Body of pancreas (tissue), 2 donors: ENCODE measurements around a stretch of chr11.

DNA sequence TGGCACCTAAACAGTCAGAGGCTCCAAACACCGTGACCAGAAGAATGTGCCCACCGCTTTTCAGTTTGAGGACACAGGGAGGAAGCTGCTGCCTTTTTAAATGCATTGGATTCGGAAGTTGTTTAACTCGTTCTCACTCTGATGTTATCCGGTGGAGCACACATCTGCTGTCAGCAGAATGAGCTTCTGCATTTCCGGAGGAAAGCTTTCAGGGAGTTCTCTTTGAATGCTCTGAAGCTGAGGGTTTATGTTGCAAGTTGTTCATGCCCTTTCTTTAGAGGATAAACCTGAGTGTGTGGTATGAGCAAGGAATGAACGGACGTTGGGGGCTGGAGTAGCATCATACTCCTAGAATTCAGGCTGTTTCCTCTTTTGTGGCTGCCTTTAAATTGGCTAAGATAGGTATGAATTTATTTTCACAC, 64.1 kb downstream of the PPFIBP2 start:
- PRO-cap = no peak
- RAMPAGE, long total RNA, 2 experiments = no peak in any of the 2 experiments

DNA sequence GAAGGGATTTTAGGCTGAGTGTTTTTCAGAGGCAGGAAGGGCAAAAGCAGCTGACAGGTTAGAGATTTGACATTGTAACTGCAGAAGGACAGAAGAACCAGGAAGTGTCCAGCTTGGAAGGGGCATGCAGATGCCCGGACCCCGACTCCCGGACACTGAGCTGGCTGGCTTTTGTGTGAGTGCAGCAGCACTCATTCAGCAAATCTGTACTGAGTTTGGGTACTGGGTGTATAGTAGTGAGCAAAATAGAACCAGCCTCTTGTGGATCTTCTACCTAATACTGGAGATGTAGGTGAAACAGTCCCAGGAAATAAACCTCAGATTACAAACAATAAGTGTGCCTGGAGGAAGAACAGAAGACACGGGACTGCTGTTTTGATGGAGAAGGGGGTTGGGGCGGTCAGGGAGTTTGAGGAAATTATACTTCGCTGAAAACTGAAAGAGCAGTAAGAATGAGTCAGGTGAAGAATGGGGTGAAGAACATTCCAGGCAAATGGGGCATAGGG, 64.6 kb downstream of the PPFIBP2 start:
- PRO-cap = no peak
- RAMPAGE, long total RNA, 2 experiments = no peak in any of the 2 experiments

GRCh38 chr11:7609920-7610511, 63.3 kb downstream of the CYB5R2 start:
- PRO-cap = no peak
- RAMPAGE, long total RNA, 2 experiments = no peak in any of the 2 experiments

- PRO-cap = no peak
- RAMPAGE, long total RNA, 2 experiments = no peak in any of the 2 experiments
Observed at GRCh38 chr11:7639390-7640097, 33.8 kb downstream of the CYB5R2 start.

DNA sequence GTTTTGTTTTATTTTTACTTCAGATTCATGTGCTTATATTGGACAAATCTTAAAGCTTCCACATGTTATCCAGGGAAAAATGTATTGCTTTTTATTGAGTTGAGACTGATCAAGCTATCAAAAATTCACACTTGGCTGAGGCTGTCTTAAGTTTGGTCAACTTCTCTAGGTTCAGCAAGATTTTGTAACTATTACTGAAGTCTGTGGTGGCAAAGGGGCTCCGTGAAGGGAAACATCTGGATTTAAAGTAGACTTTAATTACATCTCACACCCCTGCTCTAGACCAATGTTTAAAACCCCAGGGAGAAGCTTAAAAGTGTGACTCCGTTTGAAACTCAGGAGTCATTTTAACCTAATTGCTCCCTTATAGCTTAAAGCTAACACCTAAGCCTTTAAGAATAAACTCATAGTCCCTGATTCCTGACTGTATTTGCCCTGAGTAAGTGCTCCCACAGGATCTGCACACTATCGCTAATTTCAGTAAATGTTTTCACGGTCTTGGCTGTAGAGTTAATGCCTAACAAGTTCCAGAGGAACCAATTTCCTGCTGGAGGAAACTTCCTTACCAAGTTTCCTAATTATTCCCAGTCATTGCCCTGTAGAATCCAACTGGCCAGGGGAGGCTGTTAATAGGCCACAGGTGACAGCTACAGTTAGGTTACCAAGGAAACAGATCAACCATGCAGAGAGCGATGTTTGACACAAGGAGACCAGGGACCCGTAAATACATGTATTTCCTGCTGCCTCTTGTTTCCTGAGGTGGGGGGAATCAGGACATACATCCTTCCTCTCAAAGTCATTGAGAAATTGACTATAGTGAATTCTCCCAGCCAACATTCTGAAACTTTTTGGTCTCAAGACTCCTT, 40.4 kb downstream of the OR10A6 start:
- PRO-cap = no peak
- RAMPAGE, long total RNA, 2 experiments = no peak in any of the 2 experiments

DNA sequence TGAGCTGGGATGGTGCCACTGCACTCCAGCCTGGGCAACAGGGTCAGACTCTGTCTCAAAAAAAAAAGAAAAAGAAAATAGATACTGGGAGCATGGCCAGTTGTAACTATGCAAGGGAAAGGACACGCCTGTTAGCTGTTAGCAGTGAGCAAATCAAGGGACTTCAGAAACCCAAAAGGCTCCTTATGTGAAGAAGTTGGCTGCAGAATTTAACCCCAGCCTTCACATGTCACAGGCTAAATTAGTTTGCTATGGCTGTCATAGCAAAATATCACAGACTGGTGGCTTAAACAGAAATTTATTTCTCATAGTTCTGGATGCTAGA, 34.5 kb downstream of the OR10A6 start:
- PRO-cap = no peak
- RAMPAGE, long total RNA, 2 experiments = no peak in any of the 2 experiments

DNA sequence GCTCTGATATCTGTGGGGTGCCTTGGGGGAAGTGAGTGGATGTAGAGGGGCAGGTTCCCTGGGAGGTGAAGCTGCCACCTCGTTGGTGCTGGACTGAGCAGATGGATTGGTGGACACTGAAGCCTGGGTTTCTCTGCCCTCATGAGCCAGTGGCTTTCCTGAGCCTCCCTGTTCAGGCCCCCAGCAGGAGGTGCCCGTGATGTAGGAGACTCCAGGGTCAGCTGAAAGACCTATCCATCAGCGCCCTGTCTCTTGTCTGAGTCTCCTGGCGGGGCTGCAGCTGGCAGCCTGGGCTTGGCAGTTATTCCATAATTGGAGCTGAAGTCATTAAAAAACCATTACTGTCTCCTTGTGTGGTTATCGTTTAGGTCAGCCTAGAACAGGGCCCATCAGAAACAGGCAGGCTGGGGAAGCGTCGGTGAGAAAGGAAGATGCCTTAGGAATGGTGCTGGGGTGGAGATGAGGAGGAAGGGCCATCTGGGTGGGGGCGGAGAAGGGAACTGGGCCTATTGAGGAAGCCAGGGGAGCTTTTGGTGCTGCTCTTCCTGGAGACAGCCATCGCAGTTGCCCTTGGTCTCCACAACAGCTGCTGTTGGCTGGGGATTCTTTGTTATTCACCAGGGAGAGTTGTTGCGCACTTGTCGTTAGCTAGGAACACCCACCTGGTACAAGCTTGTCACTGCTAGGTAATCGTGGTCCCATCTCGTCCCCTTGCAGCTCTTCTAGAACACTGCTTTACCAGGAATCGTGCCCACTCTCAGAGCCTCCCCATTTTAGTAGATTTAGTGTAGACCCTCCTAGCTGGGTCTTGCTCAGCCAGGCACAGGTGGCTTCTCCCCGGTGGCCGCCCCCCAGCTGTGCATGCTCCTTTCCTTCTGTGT, 5.1 kb downstream of the TUB start:
- PRO-cap = no peak
- RAMPAGE, long total RNA, 2 experiments = no peak in any of the 2 experiments

- PRO-cap = no peak
- RAMPAGE, long total RNA, 2 experiments = no peak in any of the 2 experiments
Observed at GRCh38 chr11:8092657-8093082, 11.7 kb downstream of the TUB start.

DNA sequence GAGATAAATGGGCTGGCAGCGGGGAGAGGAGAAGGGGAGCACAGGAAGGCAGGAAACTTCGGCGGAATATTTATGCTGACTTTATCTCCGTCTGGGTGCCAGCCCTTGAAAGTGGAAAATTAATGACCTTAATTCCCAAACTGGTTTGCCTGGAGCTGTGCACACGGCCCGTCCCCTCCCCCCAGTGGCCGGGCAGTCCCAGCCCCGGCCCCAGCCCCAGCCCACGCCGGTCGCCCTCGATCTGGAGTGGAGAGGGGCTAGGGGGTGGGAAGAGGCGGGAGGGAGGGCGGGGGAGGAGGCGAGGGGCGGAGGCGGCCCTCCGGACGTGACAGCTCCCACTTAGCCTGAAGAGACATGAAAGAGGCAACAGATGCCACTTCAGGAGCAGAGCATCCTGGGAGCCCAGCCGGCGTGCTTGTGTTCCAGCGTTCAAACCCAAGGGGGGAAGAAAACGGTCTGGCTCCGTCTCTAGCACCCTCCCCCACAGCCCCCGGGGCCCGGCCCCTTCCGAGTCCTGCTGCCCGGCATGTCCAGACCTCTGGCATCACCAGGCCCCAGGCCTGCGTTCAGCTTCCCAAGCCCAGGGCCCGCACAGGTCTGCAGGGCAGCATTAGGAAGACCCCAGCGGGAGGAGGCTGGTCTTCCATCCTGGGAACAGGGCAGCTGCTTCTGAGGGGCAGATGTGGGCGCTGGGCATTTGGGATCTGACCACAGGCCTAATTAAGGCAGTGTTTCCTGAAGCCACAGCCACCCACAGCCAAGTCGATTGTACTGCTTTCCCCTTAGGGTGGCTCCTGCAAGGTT, 20.0 kb upstream of the LMO1 start:
- PRO-cap = no peak
- RAMPAGE, long total RNA, 2 experiments = no peak in any of the 2 experiments

- PRO-cap = no peak
- RAMPAGE, long total RNA, 2 experiments = no peak in any of the 2 experiments
Observed at GRCh38 chr11:8694791-8695300, 12.3 kb downstream of the RPL27A start.

DNA sequence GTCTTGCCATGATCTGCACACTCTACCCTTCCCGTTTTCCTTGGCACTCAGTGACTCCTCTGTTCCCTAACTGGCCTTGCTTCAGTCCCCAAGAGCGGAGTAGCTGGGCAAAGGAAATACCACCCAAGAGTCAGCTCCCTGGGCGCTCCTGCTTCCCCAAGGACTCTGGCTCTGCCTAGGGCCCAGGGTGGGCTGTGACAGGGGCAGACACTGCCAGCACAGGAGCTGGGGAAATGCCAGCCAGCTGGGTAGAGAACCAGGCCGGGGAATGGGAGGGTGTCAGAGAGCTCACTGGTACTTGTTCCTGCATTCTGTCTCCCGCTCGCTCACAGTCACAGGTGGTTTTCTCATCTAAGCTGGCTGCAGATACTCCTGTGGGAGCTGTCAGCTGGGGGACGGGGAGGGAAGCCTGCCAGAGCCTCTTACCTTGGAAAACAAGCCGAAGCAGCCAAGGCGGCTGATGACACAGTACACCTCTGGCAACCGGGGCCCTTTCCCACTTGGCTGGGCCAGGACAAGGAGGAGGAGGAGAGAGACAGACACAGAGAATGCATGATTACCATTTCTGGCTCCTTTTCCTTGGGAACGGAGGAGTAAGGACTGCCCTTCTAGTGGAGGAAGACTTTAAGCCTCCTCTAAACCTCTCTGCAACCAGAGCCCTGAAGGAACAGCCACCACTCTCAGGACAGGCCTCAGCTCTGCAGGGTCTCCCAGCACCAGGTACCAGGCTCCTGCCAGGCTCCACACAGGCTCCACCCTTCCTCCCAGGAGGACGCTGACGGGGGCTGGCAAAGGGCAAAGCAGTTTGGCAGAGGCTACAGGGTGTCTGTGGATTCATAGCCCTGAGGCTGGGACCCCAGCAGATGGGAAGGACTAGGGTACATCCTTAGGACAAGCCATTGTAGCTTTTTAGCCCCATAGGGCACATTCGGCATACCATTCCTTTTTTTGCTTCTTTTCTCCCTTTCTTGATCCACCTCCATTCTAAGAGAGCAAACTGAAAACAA, 25.1 kb downstream of the RPL27A start:
- PRO-cap = no peak
- RAMPAGE, long total RNA, 2 experiments = no peak in any of the 2 experiments

GRCh38 chr11:8733670-8734318, 51.2 kb downstream of the RPL27A start:
- PRO-cap = no peak
- RAMPAGE, long total RNA, 2 experiments = no peak in any of the 2 experiments

DNA sequence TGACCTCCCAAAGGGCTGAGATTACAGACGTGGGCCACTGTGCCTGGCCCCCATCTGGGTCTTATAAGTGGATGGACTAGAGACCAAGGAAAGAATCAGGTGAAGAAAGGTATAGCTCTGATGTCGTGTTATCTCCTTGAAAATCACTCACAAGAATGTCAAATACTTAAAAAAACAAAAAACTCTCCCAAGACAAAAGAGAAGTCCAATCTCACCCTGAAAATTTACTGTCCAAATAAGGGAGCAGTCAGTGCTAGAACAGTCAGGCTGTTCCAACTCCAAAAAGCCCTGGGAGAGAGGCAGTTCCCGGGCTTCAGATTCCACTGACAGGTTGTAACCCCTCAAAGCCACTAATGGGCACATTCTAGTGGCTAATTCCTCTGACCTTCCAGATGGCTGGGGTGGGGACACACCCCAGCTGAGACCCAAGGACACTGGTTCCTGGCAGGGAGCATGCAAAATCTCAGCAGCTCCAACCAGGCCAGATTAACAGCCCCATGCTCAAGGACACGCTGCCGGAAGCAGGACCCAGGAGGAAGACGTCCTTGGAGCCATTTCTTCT, 35.3 kb downstream of the DENND2B start:
- PRO-cap = no peak
- RAMPAGE, long total RNA, 2 experiments = no peak in any of the 2 experiments

DNA sequence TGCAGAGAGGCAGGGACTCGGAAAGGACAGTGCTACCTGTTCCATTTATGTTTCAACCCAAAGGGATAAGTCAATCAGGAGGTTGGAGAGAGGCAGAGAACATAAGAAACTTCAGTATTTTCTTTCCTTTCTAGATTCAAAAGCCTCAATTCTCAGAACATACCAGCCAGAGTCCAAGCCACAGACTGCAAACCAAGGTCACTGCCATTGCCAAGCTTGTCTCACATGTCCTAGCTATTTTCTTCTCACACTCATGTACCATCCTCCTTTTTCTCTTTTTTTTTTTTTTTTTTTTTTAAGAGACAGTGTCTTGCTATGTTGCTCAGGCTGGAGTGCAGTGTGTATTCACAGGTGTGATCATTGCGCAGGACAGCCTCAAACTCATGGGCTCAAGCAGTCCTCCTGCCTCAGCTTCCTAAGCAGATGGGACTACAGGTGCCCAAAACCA, 11.2 kb downstream of the DENND2B start:
- PRO-cap = unidirectional peak, minus-strand start at position 283 of the sequence
- RAMPAGE, long total RNA, 2 experiments = no peak in any of the 2 experiments

DNA sequence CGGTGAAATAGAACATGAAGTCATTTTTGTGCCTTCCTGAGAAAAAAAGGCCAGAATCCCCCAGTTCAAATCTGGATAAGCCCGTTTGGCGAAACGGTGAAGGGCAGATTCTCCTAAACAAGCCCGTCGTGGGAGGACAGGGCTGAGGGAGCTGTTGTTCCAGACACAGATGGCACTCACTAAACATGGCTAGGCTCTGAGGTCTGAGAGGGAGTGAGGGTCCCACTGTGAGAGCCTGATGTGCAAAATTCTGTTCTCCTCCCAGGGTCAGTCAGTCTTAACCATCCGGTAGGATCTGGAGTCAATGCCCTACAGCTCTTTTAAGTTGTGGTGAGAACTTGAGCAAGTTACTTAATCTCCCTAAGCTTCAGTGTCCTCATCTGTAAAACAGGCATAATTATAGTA, 40.1 kb downstream of the SCUBE2 start:
- PRO-cap = no peak
- RAMPAGE, long total RNA, 2 experiments = no peak in any of the 2 experiments

DNA sequence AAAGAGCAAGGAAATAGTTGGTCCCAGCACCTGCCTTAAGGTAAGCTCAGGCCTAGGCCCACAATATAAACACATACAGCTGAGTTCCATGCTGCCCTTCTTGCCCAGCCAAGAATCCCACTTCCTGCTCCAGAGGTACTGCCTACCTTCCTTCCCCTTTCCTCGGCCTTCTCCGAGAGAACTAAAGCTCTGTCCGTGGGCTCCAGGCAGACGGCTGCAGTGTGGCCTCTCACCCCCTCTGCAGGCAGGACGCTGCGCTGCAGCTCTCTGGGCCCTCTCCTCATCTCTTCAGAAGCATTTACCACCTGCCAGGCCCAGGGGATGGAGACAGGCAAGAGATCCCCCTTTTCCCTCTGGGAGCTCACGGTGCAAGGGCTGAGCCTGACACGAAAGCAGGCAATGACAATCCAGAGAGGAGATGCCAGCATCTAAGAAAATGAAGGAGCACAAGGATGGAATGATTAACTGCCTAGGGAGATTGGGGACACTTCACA, 46.3 kb upstream of the SCUBE2 start:
- PRO-cap = no peak
- RAMPAGE, long total RNA, 2 experiments = no peak in any of the 2 experiments

DNA sequence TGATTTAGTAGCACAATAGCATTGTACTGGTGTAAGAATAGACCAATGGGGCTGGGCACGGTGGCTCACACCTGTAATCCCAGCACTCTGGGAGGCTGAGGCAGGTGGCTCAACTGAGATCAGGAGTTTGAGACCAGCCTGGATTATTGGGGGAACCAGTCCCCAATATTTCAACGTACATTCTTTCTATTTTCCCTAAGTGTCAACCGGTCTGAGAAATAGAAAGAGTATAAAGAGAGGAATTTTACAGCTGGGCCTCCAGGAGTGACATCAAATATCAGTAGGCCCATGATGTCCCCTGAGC, 9.3 kb upstream of the ZNF143 start:
- PRO-cap = no peak
- RAMPAGE, long total RNA, 2 experiments = no peak in any of the 2 experiments

GRCh38 chr11:9459361-9459712, 1.5 kb upstream of the ZNF143 start:
- PRO-cap = no peak
- RAMPAGE, long total RNA, 2 experiments = no peak in any of the 2 experiments

GRCh38 chr11:9581187-9581821, 7.8 kb downstream of the WEE1 start:
- PRO-cap = no peak
- RAMPAGE, long total RNA, 2 experiments = no peak in any of the 2 experiments

GRCh38 chr11:9622188-9622764, 41.6 kb upstream of the SWAP70 start:
- PRO-cap = no peak
- RAMPAGE, long total RNA, 2 experiments = no peak in any of the 2 experiments